IMR-90 (cell line): Measurements from ENCODE around the genes CEP57 and CNTN5.

GRCh38 chr11:94796392-94796709, 28.2 kb downstream of the AMOTL1 start:
- RRBS: no CpG with 5 or more reads among the region's 4 CpGs
CAGE:
- cytosol, long polyA plus RNA: no peak
- long polyA plus RNA: no peak
- nucleus, long polyA plus RNA: no peak

GRCh38 chr11:94849788-94850344, 81.7 kb downstream of the AMOTL1 start:
- RRBS: no CpG with 5 or more reads among the region's 9 CpGs
CAGE:
- cytosol, long polyA plus RNA: no peak
- long polyA plus RNA: no peak
- nucleus, long polyA plus RNA: no peak

GRCh38 chr11:95108050-95108539, 18.4 kb downstream of the ENDOD1 start:
- RRBS: no CpG with 5 or more reads among the region's 8 CpGs
CAGE:
- cytosol, long polyA plus RNA: no peak
- long polyA plus RNA: no peak
- nucleus, long polyA plus RNA: no peak

DNA sequence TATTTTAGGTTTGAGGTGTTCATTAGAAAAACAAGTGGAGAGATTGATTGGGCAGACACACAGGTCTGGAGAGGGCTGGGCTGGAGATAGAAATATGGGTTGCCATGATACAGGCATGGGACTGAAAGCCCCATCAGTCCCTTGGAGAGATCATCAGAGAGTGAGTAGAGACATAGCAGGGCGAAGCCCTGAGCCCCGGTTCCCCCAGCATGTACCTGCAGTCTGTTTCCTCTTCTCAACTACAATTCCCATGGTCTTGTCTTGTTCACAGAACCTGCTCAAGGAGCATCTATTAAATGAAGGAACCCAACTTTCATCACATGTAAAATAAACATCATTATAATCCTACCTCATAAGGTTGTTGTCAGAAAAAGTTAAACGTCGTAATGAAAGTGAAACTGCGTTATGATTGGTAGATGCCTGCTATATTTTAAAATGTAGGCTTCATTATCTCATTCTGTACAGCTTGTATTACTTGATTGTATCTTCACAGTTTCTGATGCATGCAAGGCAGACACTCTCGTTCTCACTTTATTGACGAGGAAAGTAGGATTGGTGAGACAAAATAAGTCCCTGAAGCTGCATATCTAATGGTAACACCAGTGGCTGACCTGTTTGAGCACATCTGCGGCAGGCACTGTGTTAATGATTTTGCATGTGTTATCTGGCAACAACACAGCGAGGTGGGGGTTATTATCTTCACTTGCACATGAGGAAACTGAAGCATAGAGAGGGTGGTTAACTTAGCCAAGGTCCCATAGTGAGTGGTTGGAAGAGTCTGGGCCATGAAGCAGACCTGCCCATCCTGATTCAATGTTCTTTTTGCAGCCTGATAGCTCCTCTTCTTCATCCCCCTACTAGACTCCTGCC, 63.5 kb downstream of the ENDOD1 start:
- RRBS: no CpG with 5 or more reads among the region's 9 CpGs
CAGE:
- cytosol, long polyA plus RNA: no peak
- long polyA plus RNA: no peak
- nucleus, long polyA plus RNA: no peak

- RRBS: no CpG with 5 or more reads among the region's 6 CpGs
CAGE:
- cytosol, long polyA plus RNA: no peak
- long polyA plus RNA: no peak
- nucleus, long polyA plus RNA: no peak
Observed at GRCh38 chr11:95335730-95336564, 104.9 kb upstream of the SESN3 start.

- RRBS: no CpG with 5 or more reads among the region's 3 CpGs
CAGE:
- cytosol, long polyA plus RNA: no peak
- long polyA plus RNA: no peak
- nucleus, long polyA plus RNA: no peak
Observed at GRCh38 chr11:95512546-95512932, 277.0 kb downstream of the FAM76B start.

- RRBS: no CpG with 5 or more reads among the region's 22 CpGs
CAGE:
- cytosol, long polyA plus RNA: start-site peak on the plus strand at chr11:95790465-95790541, 192 and 267 reads in 2 replicates
- long polyA plus RNA: no peak
- nucleus, long polyA plus RNA: start-site peak on the plus strand at chr11:95790481-95790584, 739 and 365 reads in 2 replicates
Observed at GRCh38 chr11:95790291-95790623, at the start of gene CEP57. TSS of gene CEP57 (plus strand) at chr11:95790498.

DNA sequence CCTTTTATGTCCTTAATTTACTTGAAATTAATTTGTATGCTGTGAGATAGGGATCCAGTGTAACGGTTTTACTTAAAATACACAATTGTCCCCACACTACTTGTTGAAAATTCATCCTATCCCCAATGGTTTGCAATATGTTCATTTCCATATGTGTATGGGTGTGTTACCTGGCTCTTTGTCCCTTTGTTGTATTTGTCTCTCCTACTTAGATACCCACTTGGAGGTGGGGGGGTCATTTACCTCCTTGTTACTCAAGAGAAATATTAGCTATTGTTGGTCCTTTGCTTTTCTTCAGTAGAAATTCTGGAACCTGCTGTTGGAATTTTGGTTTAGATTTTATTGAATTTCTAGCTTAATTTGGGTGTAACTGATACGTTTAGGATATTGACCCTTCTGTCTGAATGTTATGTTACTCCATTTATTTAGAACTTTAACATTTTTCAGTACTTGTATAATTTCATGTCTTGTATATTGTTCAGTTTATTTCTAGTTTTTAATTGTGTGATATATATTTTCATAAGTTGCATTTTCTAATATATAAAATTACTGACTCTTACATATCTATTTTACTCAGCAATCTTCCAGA, 4.6 kb downstream of the CEP57 start:
- RRBS: no CpG with 5 or more reads among the region's 2 CpGs
CAGE:
- cytosol, long polyA plus RNA: no peak
- long polyA plus RNA: no peak
- nucleus, long polyA plus RNA: no peak

- RRBS: no CpG with 5 or more reads among the region's 9 CpGs
CAGE:
- cytosol, long polyA plus RNA: no peak
- long polyA plus RNA: no peak
- nucleus, long polyA plus RNA: no peak
Observed at GRCh38 chr11:96011850-96012790, 88.2 kb upstream of the MTMR2 start.

- RRBS: no CpG with 5 or more reads among the region's 1 CpG
CAGE:
- cytosol, long polyA plus RNA: no peak
- long polyA plus RNA: no peak
- nucleus, long polyA plus RNA: no peak
Observed at GRCh38 chr11:96208151-96208769, 134.7 kb downstream of the MAML2 start.

DNA sequence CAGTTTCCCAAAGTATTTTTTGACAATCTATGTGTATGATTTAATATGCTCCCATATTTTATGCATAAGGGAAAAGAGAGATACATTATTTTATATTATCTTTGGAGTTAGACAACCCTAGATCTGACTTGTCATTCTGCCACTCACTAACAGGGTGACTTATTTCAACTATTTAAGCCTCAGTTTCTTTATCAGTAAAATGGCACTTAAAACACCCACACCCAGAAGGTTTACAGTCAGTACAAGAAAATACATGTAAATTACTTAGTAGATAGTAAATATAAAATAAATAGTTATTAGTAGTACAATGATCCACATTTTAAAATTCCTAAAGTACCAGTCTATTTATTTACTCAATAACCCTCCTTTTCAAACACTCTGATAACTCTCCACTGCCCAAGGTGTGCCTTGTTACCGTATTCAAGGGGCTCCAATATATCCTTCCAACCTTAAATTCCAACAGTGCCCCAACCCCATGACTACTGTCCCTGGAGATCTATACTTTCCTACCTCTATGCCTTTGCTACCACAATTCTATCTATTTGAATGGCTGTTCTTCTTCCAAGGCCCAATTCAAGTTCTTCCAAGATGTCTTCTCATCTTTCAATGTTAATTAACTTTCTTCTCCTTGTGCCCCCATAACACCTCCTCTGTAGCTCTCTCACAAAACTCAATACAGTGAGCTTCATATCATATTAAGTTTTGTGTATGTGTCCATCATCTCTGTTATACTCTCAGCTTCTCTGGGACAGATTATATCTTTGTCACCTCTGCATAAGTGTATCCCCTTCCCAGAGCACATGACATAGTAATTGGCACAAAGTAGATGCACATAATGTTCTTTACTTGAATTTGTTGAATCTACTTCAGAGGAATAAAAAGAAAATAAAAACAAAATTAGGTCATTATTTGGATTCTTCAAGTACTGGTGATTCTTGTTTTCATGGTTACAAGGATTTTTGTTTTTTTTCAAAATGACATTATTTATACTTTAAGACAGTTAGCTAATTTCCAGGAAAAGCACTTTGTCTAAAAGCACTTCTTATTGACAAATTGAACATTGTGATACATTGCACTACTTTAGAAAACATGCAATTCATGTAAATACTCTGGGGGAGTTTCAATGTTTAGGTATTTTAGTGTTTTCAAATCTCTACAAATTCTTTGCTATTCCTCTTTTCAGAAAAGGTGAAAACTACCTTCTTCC, 118.7 kb downstream of the MAML2 start:
- RRBS: no CpG with 5 or more reads among the region's 1 CpG
CAGE:
- cytosol, long polyA plus RNA: no peak
- long polyA plus RNA: no peak
- nucleus, long polyA plus RNA: no peak

DNA sequence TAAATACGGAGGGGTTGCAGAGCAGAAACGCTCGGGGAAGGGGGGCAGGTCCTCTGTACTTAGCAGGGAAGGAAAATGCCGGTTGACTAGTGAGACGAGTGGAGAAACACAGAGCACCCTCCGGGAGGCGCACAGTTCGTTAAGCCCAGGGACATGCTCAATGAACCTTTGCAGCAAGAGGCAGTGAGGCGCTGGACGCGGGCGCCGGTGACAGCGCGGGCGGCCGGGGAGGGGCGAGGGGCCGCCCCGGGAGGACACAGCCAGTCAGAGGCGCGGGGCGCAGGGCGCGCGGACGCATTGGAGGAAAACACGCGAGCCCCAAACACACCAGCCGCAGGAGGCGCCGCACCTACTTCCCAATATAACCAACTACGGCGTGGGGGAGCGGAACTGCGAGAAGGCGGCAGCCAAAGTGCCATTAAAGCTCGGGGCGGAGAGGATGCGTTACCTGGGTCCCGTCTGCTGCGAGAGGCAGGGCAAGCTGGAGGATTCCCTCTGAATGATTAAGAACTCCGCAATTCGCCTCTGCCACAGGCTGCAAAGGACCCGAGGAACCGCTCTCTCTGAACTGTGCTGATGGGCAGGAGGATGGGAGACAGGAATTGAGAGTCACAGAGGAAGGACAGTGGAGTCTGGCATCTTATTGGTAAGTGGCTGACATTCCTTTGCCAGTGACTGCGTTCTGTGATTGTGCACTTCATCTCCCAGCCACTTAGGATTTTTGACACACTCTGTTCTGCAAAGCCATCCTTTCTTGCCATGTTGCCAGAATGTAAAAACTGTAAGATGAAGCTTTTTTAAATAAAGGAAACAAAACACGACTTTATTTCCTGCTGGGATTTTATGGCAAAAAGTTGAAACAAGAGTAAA, at the start of gene CNTN5:
TSS of gene CNTN5 (plus strand) at position 325 of the 870 bp plus-strand sequence.
- RRBS: 2% methylated on average over 9 of the region's 48 CpGs
CAGE:
- cytosol, long polyA plus RNA: no peak
- long polyA plus RNA: no peak
- nucleus, long polyA plus RNA: no peak

GRCh38 chr11:100585654-100585929, 101.5 kb upstream of the ARHGAP42 start:
- RRBS: no CpG with 5 or more reads among the region's 2 CpGs
CAGE:
- cytosol, long polyA plus RNA: no peak
- long polyA plus RNA: no peak
- nucleus, long polyA plus RNA: no peak

- RRBS: no CpG with 5 or more reads among the region's 1 CpG
CAGE:
- cytosol, long polyA plus RNA: no peak
- long polyA plus RNA: no peak
- nucleus, long polyA plus RNA: no peak
Observed at GRCh38 chr11:100689779-100689978, 2.6 kb downstream of the ARHGAP42 start.

- RRBS: no CpG with 5 or more reads among the region's 4 CpGs
CAGE:
- cytosol, long polyA plus RNA: no peak
- long polyA plus RNA: no peak
- nucleus, long polyA plus RNA: no peak
Observed at GRCh38 chr11:100715747-100716045, 28.6 kb downstream of the ARHGAP42 start.

DNA sequence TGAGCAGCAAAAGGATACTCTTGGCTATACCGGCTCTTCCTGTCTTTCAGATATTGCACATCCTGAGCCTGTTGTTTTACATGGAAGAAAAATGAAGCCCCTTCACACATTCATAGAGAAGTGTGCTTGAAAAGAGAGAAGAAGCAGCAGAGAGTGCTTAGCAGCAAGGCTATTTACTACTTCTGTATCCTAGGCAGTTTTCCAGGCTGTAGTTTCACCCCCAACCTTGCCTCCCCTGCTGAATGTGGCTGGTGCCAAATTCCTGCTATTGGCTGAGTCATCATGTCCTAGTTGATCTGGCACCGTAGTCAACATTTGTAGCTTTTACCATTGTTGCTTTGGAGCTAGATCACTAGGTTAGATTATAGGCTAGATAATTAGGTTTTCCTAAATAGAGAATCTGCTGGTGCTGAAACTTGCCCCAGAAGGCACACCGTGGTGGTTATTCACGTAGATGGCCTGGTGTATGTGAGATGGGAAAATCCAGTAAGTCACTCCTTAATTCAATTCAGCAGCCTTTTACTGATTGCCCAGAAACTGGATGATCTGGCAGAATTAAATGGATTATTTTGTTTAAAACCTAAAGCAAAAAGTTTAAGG, 32.7 kb downstream of the ARHGAP42 start:
- RRBS: no CpG with 5 or more reads among the region's 4 CpGs
CAGE:
- cytosol, long polyA plus RNA: no peak
- long polyA plus RNA: no peak
- nucleus, long polyA plus RNA: no peak

DNA sequence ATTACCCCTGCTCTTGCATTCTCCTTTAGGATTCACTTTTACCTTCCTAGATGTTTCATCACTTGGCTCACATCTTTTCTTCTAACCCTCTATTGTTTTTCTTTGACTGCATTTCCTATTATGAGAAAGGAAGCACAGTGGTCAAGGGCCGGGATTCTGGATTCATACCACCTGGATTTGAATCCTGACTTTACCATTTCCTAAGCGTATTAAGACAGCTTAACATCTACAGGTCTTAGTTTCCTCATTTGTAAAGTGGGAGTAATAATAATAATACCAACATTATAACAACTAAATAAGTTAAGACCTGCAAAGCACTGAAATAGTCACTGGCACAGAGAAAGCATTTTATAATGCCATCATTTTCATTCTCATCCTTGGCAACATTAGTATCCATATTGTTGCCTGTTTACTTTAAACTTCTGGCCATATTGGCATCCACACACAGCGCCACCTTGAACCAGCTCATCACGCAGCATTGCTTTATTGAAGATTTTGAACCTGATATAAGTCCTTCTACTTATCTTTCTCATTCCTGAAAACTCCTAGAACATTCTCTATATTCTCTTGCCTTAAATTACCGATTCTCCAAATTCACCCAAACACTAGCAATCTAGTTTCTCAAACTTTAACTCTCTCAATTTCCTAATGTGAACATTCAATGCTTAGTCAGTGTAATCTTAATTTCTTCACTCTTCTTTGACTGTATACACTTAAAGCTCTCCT, 6.5 kb downstream of the PGR start:
- RRBS: no CpG with 5 or more reads among the region's 5 CpGs
CAGE:
- cytosol, long polyA plus RNA: no peak
- long polyA plus RNA: no peak
- nucleus, long polyA plus RNA: no peak

GRCh38 chr11:101431073-101431435, 152.8 kb downstream of the TRPC6 start:
- RRBS: no CpG with 5 or more reads among the region's 4 CpGs
CAGE:
- cytosol, long polyA plus RNA: no peak
- long polyA plus RNA: no peak
- nucleus, long polyA plus RNA: no peak

GRCh38 chr11:102148864-102149691, 38.8 kb downstream of the YAP1 start:
CAGE:
- cytosol, long polyA plus RNA: no peak
- long polyA plus RNA: no peak
- nucleus, long polyA plus RNA: no peak

DNA sequence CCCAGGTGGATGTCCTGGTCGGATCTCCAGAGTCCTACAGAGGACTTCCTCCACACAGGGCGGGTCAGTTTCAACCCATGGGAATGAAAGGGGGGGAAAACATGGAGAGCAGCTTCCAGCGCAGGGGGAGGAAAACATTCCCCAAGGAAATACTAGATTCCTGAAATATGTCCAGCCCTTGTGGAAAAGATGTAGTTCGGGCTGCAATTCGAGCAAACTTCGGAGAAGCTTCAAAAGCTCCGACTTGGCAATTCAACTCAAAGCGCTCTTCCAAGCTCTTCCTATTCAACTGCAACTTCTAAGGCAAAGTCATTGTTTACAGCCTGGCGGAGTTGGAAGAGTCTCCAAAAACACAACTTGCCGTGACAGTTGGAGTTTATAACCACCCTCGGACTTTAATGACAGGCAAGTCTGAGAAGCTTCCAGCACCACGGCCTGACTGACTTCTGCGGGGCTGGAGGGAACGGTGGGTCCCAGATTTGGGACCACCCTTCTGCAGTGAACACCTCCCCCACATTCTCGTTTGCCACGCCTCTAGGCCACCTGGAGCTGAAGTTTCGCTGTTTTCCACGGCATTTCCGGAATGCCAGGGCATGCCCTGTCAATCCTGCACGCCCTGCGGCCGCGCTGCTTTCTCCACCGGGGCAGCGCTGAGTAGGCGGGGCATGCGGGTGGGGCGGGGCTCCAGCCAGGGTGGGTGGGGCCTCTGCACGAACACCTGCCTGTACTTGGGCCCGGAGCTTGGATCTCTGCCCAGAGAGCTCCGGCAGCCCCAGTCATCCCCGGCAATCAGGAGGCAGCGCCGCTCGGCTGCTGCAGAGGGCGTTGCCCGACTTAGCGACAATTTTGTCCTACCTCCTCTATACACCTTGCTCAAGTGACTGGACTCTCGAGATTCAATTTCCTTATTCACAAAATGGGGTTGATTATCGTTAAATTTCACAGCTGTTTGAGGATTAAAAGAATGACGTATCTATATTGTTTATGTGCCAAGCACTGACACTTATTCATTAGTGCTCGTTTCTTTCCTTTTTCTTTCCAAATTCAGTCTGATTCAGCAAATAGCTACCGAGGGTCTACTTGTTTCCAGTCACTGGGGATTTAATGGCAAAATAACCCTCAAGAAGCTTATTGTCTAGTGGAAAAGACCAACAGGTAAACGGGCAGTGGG, 48.8 kb upstream of the BIRC3 start:
- RRBS: 8% methylated on average over 11 of the region's 44 CpGs
CAGE:
- cytosol, long polyA plus RNA: no peak
- long polyA plus RNA: no peak
- nucleus, long polyA plus RNA: no peak